Melanocyte of skin (primary cell): ENCODE measurements around a stretch of chr19.

DNA sequence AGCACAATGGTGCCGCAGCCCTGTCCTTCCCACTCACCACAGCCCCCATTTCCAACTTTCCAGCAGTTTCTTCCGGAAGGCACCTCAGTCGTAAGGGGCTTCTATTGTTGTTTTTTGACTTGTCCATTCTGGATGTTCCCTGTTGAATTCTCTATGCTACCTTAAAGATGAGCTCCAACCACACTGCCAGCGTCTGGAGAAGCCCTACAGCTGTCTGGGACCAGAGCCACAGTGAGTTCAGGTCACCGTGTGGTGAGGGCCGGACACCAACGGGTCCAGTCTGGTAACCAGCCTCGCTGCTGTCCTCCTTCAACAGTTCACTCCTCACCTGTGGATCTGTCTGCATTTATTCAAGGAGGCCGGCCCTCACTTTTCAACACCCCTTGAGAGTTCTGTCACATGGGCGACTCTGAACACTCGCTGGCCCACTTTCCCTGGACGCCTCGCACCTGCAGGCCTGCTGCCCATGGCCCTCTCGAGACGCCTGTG lies 59.7 kb downstream of the KLF2 start:
- CAGE, long polyA plus RNA, 2 experiments, result no peak in any of the 2 experiments

DNA sequence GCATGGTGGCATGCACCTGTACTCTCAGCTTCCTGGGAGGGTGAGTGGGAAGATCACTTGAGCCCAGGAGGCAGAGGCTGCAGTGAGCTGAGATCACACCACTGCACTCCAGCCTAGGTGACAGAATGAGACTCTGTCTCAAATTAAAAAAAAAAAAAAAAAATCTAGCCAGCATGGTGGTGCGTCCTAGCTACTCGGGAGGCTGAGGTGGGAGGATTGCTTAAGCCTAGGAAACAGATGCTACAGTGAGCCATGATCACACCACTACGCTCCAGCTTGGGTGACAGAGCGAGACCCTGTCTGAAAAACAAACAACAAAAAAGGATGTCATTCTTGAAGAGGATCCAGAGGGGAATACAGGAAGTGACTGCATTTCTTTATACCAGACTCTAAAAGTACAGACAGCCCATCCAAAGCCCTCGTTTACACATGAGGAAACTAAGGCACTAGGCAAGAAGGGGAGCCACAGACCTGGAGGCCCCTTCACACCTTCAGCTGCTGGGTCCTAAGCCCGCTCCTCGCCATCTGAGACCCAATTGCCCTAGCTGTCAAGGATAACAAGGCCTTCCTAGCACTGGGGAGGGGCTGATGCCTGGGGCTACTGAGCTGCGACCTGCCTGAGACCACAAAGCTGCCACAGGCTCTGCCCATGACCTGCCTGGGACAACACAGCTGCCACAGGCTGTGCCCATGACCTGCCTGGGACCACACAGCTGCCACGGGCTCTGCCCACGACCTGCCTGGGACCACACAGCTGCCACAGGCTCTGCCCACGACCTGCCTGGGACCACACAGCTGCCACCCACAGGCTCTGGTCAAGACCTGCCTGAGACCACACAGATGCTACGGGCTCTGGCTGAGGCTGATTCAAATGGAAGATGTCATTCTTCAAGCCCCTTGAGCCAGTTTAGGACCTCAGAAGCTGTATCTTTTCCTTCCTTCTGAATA lies 55.0 kb downstream of the EPS15L1 start:
- CAGE, long polyA plus RNA, 2 experiments, result no peak in any of the 2 experiments

DNA sequence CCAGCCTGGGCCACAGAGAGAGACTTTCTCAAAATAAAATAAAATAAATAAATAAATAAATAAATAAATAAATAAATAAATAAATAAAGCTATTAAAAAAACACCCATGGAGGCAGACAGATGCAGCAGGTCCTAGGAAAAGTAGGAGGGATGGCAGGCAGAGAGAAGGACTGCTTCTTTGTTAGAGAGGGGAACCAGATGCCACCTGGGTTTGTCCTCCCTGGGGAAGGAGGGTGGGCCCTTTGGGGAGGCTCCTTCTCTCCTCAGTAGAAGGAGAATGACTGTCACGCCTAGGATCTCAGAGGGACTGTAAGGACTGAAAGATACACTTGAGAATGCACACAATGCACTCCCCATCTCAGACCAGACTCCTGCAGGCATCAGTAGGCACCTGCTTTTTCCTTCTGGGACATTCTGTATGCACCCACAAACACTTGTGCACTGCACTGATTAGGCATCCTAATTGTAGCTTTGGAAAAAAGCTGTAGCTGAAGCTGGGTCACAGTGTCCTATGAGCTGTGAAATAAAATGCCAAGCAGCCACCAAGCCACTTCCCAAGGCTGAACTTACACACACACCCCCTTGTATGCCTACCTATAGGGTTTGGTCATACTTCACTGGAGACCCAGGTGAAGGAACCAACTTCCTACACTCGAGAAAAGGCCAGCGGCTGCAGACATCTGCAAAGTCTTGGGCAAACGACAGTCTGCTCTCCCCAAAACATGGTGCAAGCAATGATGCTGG lies 19.0 kb upstream of the SLC35E1 start:
- CAGE, long polyA plus RNA, 2 experiments, result no peak in any of the 2 experiments

- CAGE, long polyA plus RNA, 2 experiments, result no peak in any of the 2 experiments
Observed at GRCh38 chr19:16625286-16625960, 2.6 kb downstream of the MED26 start.

DNA sequence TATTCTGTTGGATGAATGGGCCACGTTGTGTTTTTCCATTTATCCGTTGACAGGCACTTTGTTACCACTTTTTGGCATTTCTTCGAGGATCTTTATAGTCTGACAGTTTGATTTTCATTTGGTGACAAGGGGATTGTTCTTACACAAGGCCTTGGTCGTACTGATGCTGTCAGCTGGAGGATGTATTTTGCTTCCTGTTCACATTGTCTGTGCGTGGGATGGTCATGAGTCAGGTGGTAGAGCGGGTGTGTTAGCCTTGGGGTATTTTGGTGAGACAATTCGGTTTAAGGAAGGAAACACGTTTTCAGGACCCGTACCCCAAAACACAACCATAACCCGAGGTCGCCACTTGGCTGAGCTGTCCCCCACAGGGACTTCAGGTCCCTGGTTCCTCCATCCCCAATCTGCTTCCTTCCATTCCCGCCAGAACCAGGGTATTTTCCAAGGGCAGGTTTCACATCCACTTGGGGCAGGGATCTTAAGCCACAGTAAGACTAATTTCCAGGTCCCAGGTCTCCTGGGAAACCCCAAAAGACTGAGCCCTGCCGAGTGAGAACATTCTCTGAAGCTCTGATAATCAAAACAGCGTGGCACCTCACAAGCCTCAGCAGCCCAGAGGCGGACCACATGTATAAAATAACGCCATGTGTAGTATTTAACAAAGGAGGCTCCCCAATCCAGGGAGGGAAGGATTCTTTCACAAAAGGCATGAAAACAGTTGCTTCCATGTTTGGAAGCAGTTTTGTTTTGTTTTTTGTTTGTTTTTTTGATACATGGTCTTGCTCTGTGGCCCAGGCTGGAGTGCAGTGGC lies 15.1 kb downstream of the MYO9B start:
- CAGE, long polyA plus RNA, 2 experiments, result no peak in any of the 2 experiments

DNA sequence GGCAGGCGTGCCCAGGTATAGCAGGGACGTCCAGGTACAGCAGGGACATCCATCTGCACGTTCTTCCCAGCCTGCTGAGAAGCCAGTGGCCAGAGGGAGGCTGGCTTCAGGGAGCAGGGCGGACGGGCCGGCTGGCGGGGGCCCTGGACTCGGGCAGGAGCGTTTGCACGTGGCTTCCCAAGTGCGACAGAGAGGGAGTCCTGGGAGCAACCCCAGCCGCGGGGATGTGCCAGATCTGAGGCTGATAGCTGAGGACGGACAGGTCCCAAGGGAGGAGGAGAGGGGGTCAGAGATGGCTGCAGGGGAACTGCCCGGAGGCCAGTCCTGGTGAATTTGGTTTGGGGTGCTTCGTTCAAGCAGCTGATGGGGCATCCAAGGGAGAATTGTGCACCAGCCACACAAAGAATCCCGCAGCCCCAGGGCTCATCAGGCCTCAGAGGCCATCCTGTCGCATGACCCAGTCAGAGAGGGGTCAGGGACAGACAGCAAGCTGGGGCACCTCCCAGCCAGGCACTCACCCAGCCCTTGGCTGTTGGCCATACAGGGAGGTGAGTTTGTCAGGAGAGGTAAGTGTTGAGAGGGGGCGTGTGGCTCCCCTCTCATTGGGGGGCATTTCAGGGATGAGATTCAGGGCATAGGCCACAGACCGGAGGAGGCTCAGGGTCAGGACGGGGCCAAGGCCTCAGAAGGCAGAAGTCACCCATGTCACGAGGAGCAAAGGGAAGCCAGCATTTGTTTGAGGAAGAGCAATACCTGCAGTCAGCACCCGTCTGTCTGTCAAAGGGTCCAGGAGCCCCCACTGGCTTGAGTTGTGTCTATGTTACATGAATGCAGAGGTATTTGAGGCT lies 37.0 kb downstream of the MYO9B start:
- CAGE, long polyA plus RNA, 2 experiments, result no peak in any of the 2 experiments

GRCh38 chr19:17116779-17117428 lies 41.3 kb downstream of the MYO9B start:
- CAGE, long polyA plus RNA, 2 experiments, result no peak in any of the 2 experiments

DNA sequence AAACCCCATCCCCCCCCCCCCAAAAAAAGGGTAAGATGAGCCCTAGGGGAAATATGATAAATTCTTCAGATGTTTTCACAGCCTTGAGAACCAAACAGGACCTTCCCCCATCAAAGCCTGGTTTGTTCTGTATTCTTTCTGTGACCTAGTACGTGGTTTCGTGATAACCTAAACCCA lies 49.6 kb downstream of the MYO9B start:
- CAGE, long polyA plus RNA, 2 experiments, result no peak in any of the 2 experiments

- CAGE, long polyA plus RNA, 2 experiments, result no peak in any of the 2 experiments
Observed at GRCh38 chr19:17149615-17150025, 65.5 kb upstream of the USE1 start.

DNA sequence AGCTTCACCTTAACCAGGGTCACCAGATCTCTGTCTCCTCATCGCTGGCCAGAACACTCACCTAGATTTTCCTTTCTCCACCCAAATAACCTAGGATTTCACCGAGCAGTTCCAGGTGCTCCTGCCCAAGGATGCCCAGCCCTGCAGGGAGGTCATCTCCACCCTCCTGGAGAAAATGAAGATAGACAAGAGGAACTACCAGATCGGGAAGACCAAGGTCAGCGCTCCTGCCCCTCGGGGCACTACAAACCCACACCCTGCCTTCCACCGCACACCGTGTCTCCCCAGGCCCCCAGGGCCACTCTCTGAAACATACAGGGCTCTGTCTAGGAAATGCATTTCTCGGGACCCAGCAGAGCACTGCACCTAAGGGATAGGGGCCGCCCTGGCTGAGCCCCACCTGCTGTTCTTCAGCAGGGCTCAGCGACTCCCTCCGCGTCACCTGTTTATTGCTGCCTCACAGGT lies 24.1 kb upstream of the USE1 start:
- CAGE, long polyA plus RNA, 2 experiments, result no peak in any of the 2 experiments

DNA sequence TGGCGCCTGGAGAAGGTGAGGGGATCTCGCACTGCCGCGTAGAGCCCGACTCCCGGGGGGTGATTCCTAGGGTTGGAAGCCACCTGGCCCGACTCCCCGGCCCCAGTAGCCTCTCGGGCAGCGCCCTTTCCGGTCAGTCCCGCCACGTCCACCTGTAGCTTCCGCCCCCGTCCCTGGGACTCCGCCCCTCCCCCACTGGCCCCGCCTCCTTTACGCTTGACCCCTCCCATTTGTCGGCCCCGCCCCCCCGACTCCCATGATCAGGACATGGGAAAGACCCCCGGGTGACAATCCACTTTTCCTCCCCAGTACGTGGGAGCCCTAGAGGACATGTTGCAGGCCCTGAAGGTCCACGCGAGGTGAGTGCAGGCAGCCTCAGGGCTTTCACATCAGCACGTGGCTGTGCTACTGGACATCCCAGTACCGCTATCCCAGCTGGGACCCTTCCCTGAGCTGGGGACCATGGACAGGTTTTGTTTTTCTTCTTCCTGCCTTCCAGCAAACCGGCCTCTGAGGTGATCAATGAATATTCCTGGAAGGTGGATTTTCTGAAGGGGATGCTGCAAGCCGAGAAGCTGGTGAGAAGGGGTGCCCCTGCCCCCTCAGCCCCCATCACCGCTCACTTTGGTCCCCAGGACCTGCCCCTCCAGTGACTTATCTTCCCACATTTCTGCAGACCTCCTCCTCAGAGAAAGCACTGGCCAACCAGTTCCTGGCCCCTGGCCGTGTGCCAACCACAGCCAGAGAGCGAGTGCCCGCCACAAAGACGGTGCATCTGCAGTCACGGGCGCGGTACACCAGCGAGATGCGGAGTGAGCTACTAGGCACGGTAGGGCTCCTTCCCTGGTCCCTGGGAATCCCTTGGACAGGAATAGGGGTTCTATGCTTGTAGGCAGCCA lies 585 bp downstream of the USE1 start:
- CAGE, long polyA plus RNA, 2 experiments, result no peak in any of the 2 experiments

DNA sequence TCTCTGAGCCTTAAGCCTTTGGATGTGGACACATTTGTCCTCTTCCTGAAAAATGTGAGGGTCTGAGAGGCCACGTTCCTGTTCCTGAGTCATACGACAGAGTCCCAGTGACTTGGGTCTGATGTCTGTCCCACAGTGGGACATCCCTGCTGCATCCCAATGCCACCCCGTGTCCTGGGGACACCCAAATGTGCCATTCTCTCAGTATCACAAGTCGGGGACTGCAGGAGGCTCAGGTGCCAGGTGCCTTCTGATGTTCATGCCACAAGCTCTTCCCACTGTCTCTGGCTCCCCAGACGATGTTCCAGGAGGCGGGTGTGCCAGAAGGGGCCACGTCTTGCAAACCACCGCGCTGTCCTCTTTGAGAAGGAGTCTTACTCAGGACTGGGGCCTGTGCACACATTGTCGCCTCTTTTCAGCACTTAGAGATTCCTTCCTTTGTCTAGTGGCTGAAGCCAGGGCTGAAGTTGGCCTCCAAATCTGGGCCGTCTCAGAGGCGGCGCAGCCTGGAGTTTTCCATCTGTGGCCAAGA lies 12.0 kb downstream of the ANO8 start:
- CAGE, long polyA plus RNA, 2 experiments, result no peak in any of the 2 experiments

- CAGE, long polyA plus RNA, 2 experiments, result no peak in any of the 2 experiments
Observed at GRCh38 chr19:17328512-17328857, 6.2 kb downstream of the ANO8 start.

DNA sequence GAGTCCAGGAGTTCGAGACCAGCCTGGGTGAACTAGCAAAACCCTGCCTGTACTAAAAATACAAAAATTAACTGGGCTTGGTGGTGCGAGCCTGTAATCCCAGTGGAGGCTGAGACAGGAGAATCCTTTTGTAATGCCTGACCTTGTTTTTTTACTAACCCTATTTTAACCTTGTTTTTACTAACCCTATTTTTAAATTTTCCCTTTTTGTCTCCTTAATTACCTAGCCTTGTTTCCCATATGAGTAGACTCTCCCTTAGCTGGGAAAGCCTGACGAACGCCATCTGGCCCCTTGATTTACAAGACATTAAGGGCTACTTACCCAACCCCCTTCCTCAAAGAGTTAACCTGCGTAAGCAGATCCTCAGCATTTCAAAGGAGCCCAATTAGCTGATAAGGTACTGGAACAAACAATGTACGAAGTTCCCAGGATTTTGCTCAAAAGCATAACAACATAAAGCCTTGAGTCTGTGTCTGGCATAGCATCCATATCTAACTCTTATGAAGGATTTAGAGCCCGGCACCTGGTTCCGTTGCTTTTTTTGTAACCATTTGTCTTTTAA lies 4.8 kb upstream of the MVB12A start:
- CAGE, long polyA plus RNA, 2 experiments, result no peak in any of the 2 experiments

GRCh38 chr19:17489002-17489778 lies 18.9 kb downstream of the SLC27A1 start:
- CAGE, long polyA plus RNA, 2 experiments, result no peak in any of the 2 experiments

DNA sequence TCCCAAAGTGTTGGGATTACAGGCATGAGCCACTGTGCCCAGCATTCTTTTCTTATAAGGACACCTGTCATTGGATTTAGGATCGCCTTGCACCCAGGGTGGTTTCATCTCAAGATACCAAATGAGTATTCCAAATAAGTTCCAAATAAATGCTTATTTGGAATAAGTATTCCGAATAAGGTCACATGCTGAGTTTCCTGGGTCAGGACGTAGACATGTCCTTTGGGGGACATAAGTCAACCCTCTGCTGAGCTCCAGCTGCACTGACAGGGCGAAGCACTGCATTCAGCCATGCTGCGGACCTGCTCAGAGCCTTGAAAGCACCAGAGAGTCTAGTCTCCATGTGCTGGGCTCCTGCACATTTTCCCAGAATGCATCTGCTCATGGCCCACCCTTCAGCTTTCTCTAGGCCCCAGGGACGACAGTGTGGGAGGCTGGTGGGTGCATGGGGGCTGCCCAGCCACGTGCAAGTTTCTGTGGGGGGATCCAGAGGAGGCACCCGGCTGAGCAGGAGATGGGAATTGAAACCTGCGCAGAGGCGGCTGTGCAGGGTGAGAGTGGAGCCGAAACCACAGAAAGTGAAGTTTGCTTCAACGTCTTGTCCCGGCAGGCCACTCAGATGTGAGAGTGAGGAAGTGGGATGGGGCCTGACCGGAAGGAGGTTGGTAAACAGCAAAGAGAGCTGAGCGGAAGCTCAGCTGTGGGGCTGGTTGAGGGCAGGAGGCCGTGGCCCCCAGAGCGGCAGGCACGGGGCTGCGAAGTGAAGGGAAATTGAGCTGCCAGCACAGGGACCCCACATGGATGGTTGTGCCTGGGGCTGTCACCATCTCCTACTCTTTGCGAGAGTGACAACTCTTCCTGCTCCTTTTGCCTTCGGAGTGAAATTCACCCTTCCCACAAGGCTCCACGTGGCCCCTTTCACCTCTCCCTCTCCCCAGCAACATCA lies 4.0 kb upstream of the NIBAN3 start:
- CAGE, long polyA plus RNA, 2 experiments, result no peak in any of the 2 experiments

GRCh38 chr19:17579668-17580379 lies 24.4 kb downstream of the COLGALT1 start:
- CAGE, long polyA plus RNA, 2 experiments, result no peak in any of the 2 experiments

- CAGE, long polyA plus RNA, 2 experiments, result no peak in any of the 2 experiments
Observed at GRCh38 chr19:17747192-17748077, 3.8 kb upstream of the FCHO1 start.

GRCh38 chr19:17830895-17831327 lies 9.6 kb upstream of the INSL3 start:
- CAGE, long polyA plus RNA, 2 experiments, result no peak in any of the 2 experiments

- CAGE, long polyA plus RNA, 2 experiments, result no peak in any of the 2 experiments
Observed at GRCh38 chr19:17836553-17837166, 11.1 kb downstream of the JAK3 start.